Lower leg skin (tissue), 2 donors: ENCODE results near the genes GTF2H4 and MUC22.

GRCh38 chr6:30646426-30646829 lies 505 bp upstream of the C6orf136 start:
- PRO-cap = no peak
- RAMPAGE, long total RNA, 2 experiments = no peak in any of the 2 experiments

DNA sequence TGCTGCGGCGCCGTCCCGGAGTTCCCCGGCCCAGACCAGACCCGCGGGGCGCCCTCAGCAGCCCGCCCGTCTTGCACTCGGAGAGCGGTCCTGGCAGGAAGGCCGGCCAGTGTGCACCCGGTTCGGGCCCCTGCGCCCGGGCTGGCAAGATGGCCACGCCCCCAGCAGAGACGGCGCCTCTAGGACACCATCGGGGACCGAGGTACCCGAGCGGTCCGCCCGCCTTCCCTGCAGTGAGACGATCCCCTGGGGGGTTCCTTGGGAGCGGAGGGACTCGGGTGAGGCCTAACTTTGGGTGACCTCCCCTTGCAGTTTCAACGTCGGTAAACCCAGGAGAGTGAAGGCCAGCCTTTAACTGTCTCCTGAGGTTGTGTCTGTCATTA lies 703 bp downstream of the C6orf136 start:
- PRO-cap = bidirectional peak, plus-strand start at position 168 of the sequence, minus-strand start at position 73 of the sequence
- RAMPAGE, long total RNA, 2 experiments = no peak in any of the 2 experiments

DNA sequence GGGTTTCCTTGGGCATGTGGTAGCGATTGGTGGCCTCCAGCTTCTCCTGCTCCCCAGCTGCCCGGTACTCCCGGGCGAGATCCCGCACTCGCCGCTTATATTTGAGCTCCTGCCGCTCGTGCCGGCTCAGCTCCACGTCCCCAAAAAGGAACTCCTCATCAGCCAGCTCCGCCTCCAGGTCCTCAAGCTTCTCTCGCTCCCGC lies 7.4 kb downstream of the DHX16 start:
- PRO-cap = unidirectional peak, plus-strand start at position 56 of the sequence
- RAMPAGE, long total RNA, 2 experiments = no peak in any of the 2 experiments

DNA sequence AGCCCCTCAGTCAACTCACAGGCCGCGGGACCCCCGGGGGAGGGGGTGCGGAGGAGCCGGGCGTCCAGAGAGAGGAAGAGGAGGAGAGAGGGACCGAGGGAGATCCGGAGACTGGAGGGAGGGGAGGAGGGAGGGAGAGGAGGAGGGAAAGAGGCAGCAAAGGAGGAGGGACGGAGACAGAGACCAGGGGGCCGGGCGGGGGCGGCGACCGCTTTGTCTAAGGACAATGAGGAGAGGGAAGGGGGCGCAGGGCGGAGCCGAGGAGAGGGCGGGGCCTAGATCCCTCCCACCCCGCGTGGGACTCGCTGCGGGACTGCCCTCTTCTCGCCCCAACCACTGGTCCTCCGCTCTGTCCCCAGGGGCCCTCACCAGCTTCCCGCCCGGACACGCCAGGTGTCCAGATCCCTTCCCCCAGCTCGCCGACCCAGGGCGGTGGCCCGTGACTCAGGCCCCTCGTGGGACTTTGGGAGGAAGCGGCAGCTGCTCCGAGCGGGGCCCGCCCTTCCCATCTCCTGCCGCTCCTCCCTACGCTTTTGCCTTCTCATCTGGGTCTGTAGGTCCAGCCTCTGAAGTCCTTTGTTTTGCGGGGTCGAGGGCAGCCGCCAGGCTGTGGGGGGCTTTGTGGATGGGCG lies 766 bp upstream of the PPP1R18 start:
- PRO-cap = bidirectional peak, plus-strand start at position 508 of the sequence, minus-strand start at position 113 of the sequence
- RAMPAGE, long total RNA, 2 experiments = start-site peak on the minus strand in 2 of 2 experiments, centred at positions 79 to 416 of the sequence, 14 to 41 reads per replicate

GRCh38 chr6:30688581-30689110 lies 2.1 kb downstream of the NRM start:
- PRO-cap = bidirectional peak, plus-strand start at chr6:30688883, minus-strand start at chr6:30688770
- RAMPAGE, long total RNA, 2 experiments = no peak in any of the 2 experiments

DNA sequence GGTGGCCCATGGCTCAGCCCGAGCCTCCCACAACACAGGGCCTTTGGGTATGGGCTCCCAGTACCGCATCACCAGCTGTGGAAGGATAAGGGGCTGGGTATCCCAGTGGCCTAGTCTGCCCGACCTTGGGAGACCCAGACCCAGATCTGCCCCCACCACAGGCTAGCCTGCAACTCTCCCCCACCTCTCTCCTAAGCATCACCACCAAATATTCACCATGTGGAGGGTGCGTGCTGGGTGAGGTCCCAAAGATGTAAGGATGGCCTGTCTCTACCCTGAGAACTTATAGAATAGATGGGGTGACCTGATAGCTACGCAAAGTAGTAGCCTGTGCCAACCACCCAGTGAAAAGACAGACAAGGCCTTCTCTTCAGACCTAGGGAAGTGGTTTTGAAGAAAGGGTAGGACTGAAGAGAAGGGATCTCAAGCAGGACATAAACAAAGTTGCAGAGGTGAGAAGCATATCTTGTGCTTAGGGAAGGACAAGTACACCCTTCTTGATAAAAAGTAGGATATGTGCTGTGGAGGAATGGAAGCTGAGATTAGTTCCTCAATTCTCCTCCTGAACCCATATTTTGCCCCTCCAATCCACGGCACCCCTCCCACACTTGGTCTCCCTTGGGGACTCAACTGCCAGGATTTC lies 1.3 kb downstream of the NRM start:
- PRO-cap = no peak
- RAMPAGE, long total RNA, 2 experiments = no peak in any of the 2 experiments

- PRO-cap = bidirectional peak, plus-strand start at chr6:30720958, minus-strand start at chr6:30720940; bidirectional peak, plus-strand start at chr6:30721595, minus-strand start at chr6:30721386
- RAMPAGE, long total RNA, 2 experiments = no peak in any of the 2 experiments
These were observed 950 bp downstream of the TUBB start for GRCh38 chr6:30720696-30721908.

- PRO-cap = no peak
- RAMPAGE, long total RNA, 2 experiments = no peak in any of the 2 experiments
These were observed 19.8 kb upstream of the IER3 start for GRCh38 chr6:30764051-30764701.

GRCh38 chr6:30777807-30778354 lies 33.5 kb upstream of the IER3 start:
- PRO-cap = no peak
- RAMPAGE, long total RNA, 2 experiments = no peak in any of the 2 experiments

DNA sequence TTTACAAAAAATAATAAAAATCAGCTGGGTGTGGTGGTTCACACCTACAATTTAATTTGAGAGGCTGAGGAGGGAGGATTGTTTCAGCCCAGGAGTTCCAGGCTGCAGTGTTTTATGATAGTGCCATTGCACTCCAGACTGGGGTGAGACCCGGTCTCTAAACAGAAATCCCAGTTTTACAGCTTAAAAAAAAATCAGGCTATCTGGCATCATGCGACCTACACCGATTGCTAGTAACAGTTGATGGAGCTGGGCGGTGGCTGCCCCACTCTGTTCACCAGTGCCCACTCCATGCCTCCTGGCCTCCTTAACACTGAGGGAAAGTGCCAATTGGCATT lies 64.9 kb upstream of the IER3 start:
- PRO-cap = no peak
- RAMPAGE, long total RNA, 2 experiments = no peak in any of the 2 experiments

GRCh38 chr6:30820178-30820632 lies 64.1 kb upstream of the DDR1 start:
- PRO-cap = no peak
- RAMPAGE, long total RNA, 2 experiments = no peak in any of the 2 experiments

- PRO-cap = no peak
- RAMPAGE, long total RNA, 2 experiments = no peak in any of the 2 experiments
These were observed 45.9 kb upstream of the DDR1 start for GRCh38 chr6:30838306-30838866.

DNA sequence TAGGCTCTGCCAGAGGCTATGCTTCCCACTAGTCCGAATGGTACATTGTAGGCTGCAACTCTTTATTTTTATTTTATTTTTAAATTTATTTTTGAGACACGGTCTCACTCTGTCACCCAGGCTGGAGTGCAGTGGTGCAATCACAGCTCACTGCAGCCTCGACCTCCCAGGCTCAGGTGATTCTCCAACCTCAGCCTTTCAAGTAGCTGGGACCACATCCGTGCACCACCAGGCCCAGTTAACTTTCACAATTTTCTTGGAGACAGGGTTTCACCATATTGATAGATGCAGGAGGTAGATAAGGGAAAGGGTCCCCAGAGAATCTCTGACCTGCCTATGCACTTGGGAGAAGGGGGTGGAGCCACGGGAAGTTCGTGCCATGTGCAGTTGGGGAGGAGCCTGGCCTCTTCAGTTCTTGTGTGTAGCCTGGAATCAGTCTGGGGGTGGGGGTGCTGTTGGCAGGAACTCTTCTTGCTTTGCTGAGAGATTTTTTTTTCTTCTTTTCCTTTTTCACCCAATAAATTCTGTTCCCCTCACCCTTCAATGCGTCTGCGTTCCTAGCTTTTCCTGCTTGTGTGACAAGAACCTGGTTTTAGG lies 41.2 kb upstream of the DDR1 start:
- PRO-cap = unidirectional peak, plus-strand start at position 442 of the sequence
- RAMPAGE, long total RNA, 2 experiments = no peak in any of the 2 experiments

DNA sequence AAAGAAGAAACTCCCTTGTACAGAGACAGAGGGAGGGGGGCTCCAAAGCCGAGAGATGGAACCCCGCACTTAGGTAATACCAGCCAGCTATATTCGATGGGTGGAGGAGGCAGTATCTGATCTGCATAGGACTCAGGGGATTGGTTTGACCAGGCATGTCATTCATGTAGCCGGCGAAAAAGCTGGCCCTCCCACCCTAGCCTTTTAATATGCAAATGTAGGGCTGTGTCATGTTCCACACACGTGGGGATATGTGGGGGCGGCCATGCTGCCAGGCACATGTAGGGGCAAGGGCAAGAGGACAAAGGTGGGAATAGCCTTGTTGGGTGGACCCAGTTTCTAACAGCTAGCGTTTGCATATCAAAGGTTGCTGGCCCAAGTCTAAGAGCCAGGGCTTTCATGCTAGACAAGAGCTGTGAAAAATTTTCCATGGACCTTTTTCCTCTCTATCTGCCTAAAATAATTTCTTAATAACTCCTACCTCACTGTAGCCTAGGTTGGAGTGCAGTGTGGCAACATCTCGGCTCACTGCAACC lies 39.1 kb upstream of the DDR1 start:
- PRO-cap = no peak
- RAMPAGE, long total RNA, 2 experiments = no peak in any of the 2 experiments

GRCh38 chr6:30875953-30876590 lies 8.2 kb upstream of the DDR1 start:
- PRO-cap = no peak
- RAMPAGE, long total RNA, 2 experiments = no peak in any of the 2 experiments

- PRO-cap = no peak
- RAMPAGE, long total RNA, 2 experiments = start-site peak on the plus strand in 1 of 2 experiments, at chr6:30908175-30908376 at its widest, 15 reads per replicate
These were observed at the start of gene GTF2H4 for GRCh38 chr6:30907631-30908764. TSS of gene GTF2H4 (plus strand) at chr6:30908207.

GRCh38 chr6:31010314-31010628 lies at the start of gene MUC22:
TSS of gene MUC22 (plus strand) at chr6:31010474.
- PRO-cap = no peak
- RAMPAGE, long total RNA, 2 experiments = no peak in any of the 2 experiments

DNA sequence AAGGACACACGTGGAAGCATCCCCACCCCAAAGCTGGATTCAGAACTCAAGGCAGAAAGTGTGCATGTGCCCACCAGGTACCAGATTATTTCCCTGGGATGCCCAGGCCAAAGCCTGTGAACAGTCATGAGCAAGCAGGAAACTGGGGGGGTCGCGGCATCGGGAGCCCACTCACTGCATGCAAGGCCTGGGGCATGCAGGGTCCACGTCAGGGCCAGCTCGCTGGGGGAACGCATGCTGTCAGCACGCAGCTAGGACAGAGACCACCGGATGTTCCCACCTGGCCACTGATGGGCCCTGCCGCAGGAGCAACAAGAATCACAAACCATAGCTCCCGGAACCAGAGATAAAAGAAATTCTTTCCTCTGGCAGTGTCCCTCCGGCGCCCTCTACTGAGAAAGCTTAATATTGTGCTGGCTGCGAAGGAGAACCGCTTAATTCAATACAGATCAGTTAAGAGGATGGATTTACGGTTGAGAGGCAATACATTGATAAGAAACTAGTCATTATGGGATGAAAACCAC lies 32.7 kb downstream of the C6orf15 start:
- PRO-cap = no peak
- RAMPAGE, long total RNA, 2 experiments = no peak in any of the 2 experiments

- PRO-cap = no peak
- RAMPAGE, long total RNA, 2 experiments = no peak in any of the 2 experiments
These were observed 9.1 kb downstream of the CCHCR1 start for GRCh38 chr6:31148604-31148814.

DNA sequence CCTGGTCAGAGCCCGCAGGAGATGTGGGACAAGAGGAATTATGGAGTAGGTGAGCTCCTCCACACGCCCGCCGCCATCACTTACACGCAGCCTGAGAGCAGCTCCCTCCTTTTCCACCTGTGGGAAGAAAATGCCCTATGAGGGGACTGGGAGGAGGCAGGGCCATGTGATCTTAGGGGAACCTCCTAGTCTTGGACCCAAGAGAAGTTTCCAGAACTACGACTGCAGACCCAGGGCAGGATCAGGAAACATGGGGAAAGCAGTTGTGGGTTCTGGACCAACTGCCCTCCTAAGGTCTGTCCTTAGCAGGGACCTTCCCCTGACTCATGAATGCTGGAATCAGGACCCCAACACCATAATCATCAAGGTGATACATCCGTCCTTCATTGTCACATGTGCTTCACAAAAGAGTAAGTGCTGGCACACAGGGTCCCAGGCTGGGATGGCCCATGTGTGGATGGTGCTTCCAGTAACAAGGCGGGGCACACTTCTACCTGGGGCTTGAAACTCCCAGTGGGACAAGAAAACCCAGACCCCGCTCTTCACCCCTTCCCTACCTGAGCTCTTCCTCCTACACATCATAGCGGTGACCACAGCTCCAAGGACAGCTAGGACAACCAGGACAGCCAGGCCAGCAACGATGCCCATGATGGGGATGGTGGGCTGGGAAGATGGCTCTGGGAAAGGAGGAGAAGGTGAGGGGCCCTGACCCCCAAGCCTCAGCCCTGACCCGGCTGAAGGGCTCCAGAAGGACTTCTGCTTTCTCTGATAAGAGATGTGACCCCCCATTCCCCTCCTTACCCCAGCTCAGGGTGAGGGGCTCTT lies 2.3 kb downstream of the HLA-C start:
- PRO-cap = no peak
- RAMPAGE, long total RNA, 2 experiments = no peak in any of the 2 experiments